SJSA1 (cell line): ENCODE data around the genes TSPY4 and KDM5D.

DNA sequence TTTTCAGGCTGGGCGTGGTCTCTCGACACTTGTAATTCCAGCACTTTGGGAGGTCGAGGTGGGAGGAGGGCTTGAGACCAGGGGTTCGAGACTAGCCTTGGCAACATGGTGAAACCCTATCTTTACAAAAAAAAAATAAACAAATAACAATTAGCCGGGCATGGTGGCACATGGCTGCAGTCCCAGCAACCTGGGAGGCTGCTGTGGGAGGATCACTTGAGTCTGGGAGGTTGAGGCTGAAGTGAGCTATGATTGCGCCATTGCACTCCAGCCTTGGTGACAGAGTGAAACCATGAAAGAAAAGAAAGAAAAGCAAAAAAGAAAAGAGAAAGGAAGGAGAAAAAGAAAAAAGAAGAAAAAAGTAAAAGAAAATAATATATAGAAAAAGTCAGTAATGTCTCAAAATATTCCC lies 378.3 kb upstream of the AMELY start:
- RAMPAGE, long total RNA, result no peak

GRCh38 chrY:8126000-8126625 lies 1211.2 kb upstream of the TSPY4 start:
- RAMPAGE, long total RNA, result no peak

GRCh38 chrY:9337265-9337761 lies at the start of gene TSPY4:
TSPY4 (plus strand) TSS chrY:9337464.
- RAMPAGE, long total RNA, result no peak

GRCh38 chrY:10197407-10198272 lies 670.0 kb downstream of the TSPY10 start:
- RAMPAGE, long total RNA, result no peak

DNA sequence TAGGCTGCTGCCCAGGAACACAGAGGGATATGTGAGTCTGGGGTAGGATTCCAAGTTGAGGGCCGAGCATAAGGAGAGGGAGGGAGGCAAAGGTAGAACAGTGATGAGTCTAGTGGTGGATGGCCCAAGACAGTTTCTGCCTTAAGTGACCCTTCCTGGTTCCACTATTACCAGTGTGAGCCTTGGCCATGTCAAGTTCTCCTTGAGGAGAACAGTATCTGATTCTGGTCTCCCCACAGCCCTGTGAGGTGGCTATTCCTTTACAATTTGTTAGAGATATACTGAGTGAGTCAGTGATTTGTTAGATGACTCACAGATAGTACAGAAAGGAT lies 1519.6 kb downstream of the TSPY10 start:
- RAMPAGE, long total RNA, result no peak

DNA sequence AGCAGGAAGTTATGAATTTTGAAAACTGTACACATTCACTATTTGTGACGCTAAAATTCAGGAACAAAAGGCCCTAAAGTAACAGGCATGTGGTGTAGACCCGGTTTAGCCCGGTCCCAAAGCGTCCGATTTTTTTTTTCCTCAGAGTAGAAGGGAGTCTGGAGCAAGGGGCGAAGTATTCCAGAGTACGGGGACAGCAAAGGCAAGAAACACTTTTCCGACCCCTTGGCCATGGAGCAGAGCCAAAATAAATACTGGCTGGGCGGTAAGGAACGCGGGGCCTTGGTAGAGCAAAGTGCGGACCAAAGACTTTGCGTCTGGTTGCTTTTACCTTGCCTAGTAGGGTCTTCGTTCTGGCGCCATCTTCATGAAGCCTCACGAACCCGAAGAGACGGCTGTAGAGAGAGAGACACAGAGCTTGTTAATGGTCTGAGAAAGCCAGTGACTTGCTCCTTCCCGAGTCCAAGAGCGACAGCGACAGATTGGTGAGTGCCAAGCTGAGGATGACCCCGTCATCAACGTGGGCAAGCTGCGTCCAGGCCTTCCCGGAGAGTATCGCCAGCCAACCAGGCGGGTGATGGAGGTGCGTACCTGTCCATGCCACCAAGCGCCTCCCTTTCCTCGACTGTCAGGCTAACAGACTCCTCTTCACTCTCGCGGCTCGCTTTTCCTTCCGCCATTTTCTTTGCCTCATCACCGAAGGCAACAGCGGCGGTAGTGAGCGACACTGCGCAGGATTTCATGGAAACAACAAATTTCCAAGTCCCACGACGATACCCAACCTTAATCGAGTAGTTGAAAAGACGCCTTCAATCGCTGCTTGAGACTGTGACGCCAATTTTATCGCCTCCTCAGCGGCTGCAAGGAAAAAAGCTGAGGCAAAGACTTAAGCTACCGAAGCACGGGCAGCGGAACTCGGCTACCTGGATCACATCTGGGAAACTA lies 638 bp downstream of the UTY start:
- RAMPAGE, long total RNA, result no peak

DNA sequence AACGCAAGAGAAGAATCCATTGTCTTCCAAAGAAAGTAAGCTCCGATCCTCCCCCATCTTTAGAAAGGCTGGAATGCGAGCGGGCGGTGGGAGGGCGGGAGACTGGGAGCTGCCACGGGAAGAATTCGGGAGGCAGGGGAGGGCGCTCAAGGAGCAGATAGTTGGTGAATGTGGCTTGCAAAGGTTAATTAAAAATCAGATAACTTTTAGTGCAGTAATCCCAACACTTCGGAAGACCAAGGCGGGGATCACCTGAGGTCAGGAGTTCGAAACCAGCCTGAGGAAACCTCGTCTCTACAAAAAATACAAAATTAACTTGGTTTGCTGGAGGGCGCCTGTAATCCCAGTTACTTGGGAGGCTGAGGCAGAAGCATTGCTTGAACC lies 694 bp downstream of the TMSB4Y start:
- RAMPAGE, long total RNA, result no peak

DNA sequence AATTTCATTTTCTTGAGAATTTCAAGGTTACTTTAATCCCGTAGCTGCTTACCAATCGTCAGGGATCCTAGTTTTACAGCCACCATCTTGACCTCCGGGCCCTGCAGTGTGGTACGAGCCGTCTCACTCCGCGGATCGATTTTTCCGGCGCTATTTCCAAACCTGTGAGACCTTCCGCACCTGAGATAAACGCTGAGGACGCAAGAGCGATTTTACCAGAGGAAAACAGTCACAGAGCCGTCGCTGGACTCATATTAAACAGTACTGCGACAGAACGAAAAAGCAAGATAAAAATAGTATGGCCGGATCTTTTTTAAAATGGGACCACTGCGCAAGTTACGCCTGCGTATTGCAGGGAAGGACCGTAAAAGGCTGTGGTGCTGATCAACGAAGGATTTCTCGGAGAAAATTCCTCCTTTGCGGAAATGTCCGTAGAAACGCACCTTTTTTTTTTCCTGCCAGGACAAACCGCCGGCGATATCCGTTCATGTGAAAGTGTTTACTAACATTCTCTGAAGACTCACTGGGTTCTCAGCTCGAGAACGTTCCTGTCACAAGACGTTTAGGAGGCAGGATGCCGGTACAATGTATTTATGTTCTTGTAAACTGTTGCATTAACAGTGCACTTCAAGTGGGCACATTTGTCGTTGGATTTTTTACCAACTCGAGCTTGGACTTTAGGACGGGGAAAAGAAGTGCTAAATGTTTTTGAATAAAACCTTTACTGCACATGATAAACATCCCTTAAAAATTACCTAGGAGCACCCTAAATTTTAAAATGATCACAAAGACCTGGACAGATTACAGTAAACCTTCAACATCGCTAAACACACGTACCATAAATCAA lies at the start of gene KDM5D:
Gene KDM5D (minus strand): TSS at position 108 of the 847 bp plus-strand sequence.
- RAMPAGE, long total RNA, result no peak

DNA sequence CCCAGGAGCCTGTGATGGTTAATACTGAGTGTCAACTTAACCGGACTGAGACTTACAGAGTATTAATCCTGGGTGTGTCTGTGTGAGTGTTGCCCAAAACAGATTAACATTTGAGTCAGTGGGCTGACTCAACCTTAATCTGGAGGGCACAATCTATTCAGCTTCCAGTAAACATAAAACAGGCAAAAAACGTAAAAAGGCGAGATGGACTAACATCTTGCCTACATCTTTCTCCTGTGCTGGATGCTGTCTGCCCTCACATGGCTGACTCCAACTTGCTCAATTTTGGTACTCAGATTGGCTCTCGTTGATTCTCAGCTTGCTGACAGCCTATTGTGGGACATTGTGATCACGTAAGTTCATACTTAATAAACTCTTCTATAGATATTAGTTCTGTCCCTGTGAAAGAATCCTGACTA lies 148.6 kb downstream of the RBMY1A1 start:
- RAMPAGE, long total RNA, result no peak

- RAMPAGE, long total RNA, result no peak
Measured at GRCh38 chrY:26409355-26409933, 787.5 kb downstream of the CDY1 start.